REH cell (cell line): Measurements from ENCODE around the genes BLMH, COPRS and RHOT1.

- PRO-cap, result bidirectional peak, plus-strand start at chr17:29931460, minus-strand start at chr17:29931241
These were observed 1.2 kb upstream of the SSH2 start for GRCh38 chr17:29931067-29931849.

GRCh38 chr17:30286530-30287072 is 5.1 kb downstream of the BLMH start:
- PRO-cap, result no peak

GRCh38 chr17:30291543-30292638 is at the start of gene BLMH:
Gene BLMH, minus strand, starts transcription at chr17:30291944.
- PRO-cap, result bidirectional peak, plus-strand start at chr17:30292078, minus-strand start at chr17:30291943

DNA sequence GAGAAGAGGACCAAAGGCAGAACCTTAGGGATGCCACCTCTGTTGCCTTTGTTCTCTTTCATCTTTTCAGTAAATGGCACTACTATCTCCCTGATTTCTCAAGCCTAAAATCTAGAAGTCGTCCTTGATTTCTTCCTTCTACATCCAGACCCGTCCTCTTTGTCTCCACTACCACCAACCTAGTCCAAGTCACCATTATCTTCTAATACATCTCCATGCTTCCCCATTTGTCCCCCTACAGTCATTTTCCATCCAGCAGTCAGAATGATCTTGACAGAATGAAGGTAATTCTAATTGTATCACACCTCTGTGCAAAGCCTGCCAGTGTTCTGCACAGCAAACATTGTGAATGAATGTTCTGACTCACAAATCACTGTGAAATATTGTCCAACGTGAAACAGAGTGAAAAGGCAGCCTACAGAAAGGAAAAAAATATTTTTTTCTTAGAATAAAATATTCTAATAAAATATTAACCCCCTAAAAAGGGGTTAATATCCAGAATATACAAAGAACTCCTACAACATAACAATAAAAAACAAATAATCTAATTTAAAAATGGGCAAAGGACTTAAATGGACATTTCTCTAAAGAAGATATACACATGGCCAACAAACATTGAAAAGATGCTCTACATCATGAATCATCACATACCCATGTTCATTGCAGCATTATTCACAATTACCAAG is 36.5 kb downstream of the CPD start:
- PRO-cap, result no peak

GRCh38 chr17:30424171-30424683 is 45.5 kb downstream of the CPD start:
- PRO-cap, result no peak

DNA sequence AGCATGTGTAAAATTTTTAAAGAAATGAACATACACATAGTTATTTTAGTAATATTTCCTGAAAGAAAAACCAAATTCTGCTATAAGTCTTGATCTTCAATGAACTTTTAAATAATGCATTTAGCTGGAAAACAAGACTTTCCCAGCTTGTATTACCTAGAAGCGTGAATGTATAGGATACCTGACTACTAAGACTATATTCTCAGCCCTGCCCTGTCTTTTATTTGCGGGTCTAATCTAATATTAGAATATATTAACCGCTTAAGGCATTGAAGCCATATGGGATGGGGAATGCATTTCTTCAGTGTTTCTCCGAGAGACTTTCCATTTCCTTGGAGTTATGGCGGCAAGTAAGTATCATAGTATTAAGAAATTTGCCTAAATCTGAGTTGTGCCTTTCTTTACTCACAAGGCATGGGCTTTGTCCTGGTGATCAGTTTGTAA is 10.3 kb upstream of the GOSR1 start:
- PRO-cap, result no peak

GRCh38 chr17:30550867-30551332 is 73.7 kb downstream of the GOSR1 start:
- PRO-cap, result unidirectional peak, plus-strand start at chr17:30551155

DNA sequence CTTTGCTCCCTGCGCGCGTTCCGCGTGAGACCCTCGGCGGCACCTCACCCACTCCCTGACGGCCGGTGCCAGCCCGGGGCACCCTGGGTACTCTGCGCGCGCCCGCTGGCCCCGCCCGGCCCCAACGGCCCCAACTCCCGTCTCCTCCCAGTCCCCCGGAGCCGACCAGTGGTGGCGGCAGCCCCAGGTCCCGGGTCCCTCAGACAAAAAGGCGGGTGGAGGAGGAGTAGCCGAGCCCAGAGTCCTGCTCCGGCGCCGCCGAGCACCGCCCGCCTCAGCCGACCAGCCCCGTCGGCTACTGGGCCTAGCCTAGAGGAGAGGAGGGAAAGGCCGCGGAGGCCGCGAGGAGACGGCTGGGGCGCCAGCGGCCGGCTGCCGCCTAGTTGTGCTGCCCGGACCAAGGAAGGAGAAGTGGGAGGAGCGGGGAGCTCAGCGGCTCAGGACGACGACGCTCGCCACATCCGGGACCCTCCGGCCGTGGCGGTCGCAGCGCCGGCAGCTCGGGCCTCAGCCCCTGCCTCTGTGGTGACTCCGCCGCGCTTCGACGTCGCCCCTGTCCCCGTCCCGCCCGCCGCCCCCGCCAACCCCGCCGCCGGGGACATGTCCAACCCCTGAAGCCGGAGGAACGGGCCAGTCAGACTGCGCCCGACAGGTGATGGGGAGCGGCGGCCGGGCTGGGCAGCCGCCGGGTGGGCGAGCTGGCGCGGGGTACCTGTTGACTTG is 123.2 kb downstream of the GOSR1 start:
- PRO-cap, result bidirectional peak, plus-strand start at position 150 of the sequence, minus-strand start at position 85 of the sequence

- PRO-cap, result bidirectional peak, plus-strand start at chr17:30709020, minus-strand start at chr17:30708830
These were observed 115.8 kb downstream of the CRLF3 start for GRCh38 chr17:30708609-30709172.

GRCh38 chr17:30768567-30769166 is 55.8 kb downstream of the CRLF3 start:
- PRO-cap, result no peak

GRCh38 chr17:30803751-30804280 is 20.7 kb downstream of the CRLF3 start:
- PRO-cap, result no peak

GRCh38 chr17:30952873-30953553 is 17.8 kb upstream of the RNF135 start:
- PRO-cap, result no peak

DNA sequence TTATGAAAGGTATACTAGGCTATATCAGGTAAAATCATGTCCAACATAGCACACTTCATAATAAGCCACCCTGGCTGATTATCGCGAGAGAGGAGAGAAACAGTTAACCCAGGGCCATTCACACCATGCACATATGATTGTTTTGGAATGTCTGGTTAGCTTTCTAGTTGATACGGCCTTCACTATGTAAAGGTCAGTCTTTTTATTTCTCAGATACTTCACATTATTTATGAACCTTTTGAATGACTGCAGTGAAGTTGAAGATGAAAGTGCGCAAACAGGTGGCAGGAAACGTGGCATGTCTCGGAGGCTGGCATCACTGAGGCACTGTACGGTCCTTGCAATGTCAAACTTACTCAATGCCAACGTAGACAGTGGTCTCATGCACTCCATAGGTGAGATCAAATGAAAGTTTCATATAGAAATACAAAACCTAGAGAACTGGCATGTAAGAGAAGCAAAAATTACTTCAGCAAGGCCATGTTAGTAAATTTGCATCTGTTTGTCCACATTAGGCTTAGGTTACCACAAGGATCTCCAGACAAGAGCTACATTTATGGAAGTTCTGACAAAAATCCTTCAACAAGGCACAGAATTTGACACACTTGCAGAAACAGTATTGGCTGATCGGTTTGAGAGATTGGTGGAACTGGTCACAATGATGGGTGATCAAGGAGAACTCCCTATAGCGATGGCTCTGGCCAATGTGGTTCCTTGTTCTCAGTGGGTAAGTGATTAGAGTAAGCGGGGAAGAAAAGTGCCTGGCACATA is 64.4 kb downstream of the OMG start:
- PRO-cap, result no peak

- PRO-cap, result no peak
These were observed 23.9 kb upstream of the EVI2A start for GRCh38 chr17:31345271-31345813.

DNA sequence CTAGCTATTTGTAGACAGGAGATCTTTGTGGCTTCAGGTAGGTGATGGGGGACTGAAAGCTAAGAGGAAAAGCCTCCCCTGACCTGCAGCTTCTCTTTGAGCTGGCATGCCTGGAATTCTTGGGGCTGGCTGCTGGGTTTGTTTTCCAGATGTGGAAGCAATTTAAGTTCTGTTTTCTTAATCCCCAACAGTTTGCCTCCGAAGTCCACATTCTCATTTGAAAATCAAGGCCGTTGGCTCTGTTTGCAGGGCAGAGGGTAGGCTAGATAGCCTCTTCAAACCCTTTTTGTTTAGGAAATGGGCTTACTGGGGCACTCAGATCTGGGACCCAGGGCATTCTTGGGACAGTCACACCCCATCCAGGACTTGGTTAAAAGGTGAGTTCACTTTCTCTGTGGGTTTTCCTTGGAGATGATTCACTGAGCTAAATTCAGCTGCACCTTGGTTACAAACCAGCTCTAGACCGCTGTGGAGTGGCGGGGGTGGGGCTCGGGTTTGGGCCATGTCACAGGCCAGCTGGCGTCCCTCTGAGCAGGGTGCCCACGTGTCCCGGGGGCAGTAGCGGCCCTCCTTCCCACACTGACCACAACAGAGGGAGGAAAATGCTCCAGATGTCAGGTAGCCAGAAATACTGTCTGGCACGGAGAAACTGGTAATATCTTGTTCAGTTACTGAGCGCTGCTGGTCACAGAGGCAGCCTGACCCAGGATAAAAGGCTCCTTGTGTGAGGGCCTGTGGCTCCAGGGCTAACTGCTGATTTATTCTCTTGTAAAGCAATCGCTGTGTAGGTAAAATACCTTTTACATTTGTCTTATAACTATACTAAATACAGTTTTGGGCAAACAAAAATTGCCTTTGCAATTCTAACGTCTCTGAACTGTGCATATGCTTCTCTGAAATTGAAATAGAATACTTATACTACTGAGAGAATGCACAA is 108.6 kb downstream of the RAB11FIP4 start:
- PRO-cap, result no peak

DNA sequence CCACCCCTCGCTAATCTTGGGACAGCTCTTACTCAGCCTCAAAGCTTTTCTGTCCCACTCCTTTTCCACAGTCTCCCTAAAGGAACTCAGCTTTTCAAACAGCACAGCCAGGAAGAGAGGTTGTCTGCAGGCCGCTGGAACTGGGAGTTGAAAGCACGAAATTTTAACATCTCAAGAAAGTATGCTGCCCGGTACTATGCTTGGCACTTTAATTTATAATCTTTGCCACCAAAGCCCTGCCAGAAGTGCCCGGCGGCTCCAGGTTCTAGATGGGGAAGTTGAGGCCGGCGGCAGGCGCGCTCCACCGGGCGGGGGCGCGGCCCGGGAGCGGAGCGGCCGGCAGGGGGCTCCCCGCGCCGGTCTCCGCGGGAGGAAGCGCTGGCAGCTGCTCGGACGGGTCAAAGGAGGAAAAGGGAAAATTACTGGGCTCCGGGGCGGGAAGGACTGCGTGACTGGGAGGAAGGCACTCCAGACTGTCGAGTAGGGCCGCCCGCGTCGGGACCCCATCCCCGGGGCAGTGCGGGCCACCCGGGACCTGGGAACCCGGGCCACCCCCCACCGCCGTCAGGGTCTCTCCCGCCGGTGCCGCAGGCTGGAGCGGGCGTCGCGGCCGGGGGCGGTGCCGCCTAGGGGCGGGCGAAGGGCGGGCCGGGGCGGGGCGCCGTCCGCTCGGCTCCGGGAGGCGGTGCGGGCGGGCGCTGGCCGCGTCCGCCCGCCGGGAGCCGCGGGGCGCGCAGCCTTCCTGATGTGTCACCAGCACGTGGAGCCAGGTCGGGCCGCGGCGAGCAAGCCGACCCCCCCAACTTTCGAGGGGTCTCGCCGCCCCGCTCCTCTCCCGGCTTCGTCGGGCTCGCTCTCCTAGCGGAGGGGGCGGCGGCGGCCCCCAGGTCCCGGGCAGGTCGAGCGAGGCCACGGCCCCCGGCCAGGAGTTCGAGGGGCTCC is 167.3 kb downstream of the RAB11FIP4 start:
- PRO-cap, result bidirectional peak, plus-strand start at position 342 of the sequence, minus-strand start at position 277 of the sequence; bidirectional peak, plus-strand start at position 707 of the sequence, minus-strand start at position 575 of the sequence

- PRO-cap, result bidirectional peak, plus-strand start at chr17:31568050, minus-strand start at chr17:31567994; bidirectional peak, plus-strand start at chr17:31568279, minus-strand start at chr17:31568284
These were observed 176.8 kb downstream of the RAB11FIP4 start for GRCh38 chr17:31567889-31569142.

DNA sequence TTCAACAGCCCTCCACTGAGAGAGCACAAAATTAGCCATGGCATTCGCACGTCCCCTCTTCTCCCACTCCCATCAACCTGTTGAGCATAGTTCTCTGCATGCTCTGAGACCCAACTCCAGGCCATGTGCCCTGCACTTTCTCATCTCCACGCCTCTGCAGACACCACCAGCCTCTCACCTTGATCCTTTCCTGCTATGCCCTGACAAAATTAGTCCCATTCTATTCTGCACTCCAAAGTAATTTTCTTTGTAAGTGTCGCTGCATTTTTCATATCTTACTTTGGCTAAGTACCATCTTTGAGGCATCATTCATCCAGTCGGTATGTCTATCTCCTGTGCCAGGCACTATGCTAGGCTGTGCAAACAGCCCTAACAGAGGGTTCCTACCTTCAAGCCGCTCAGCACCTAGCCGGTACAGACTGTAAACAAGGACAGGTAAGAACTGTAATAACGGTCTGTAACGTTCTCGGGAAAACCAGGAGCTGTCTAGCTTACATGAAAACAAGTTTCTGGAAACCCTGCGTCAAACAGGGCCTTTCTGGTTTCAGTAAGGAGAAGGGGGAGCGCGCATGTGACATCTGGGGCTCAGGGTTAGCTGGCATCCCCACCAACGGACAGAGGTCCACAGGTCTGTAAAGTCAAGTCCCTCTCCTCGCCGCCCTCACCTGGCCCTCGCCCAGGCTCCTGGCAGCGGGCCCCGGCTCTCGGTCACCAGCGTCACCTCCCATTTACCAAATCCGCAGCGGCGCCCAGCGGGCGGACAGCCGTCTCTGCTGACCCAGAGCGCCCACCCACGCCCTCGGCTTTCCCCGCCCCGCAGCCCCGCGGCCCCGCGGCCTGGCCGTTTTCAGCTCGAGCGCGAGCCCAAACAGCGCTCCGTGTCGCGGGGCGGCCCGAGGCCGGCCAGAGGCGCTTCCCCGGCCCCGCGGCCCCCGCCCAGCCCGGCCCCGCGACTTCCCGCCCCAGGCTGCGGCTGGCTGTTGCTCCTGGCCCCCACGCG is 651 bp downstream of the COPRS start:
- PRO-cap, result no peak

- PRO-cap, result bidirectional peak, plus-strand start at chr17:31859455, minus-strand start at chr17:31859288
These were observed at the start of gene COPRS for GRCh38 chr17:31859093-31859768. Gene COPRS, minus strand, starts transcription at chr17:31859244.

- PRO-cap, result bidirectional peak, plus-strand start at chr17:32142546, minus-strand start at chr17:32142332
These were observed at the start of gene RHOT1 for GRCh38 chr17:32142228-32142832. Gene RHOT1, plus strand, starts transcription at chr17:32142502.